Mesenteric fat pad (tissue), 1 donor: ENCODE measurements around a stretch of chr10.

DNA sequence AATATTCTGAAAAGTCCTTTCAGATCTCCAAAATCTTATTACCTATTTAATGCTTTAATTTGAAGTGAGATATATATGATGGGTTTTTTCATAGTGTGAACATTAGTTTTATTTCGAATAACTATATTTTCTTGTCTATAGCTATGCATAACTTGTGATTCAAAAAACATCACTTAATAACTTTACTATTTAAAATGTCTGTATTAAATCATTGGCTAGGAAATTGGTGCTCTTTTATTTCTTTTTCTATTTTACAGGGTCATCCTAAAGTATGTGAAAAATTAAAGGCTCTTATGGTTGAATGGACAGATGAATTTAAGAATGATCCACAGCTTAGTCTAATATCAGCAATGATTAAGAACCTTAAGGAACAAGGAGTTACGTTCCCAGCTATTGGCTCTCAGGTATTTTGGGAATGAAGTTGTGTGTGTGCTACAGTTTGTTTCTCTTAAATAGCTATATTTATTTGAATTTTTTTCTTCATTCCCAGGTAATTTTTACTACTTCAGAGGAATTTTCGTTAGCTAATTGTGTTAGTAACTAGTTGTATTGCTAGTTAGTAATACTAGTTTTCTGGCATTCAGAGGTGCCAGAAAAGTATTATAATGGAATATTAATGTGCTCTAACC lies 43.9 kb downstream of the STAM start:
- PRO-cap = no peak

DNA sequence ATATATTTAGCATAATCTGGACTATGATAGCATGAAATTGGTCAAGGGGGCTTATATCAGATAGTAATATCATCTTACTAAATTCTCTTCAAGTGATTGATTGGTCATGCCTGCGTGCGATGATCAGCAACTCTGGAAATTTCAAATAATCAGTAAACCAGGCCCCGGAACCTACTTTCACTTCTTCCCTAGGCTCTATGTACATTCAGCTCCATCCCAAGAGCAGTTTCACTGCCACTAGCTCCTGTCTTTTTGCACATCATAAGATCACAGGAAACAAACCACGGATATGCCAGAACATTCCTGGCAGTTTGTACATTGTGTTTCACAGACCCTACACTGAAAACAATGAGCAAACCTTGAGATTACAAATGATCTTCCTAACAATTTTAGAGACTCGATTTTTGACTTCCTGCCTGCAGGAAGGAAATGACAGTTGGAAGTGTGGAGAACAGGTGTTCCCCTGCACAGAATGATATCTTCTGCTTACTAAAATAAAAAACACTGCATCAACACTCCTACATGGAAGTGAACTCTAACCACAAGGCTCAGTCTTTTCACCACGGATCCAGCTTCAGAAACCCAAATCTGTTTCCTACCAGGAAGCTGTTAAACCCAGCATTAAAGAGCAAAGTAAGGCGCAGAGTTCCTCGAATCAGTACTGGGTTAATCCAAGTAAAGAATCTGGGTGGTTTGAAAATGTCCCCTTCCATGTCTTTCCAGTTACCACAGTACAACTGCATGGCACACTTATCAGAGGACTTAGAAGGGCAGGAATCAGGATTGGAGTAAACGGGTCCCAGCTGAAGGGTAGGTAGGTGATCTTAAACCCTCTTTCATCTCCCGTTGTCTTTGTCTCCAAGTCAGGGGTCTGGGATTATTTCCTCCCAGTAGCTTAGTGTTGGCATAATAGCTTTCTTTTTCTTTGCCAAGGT lies 7.5 kb upstream of the TMEM236 start:
- PRO-cap = no peak

- PRO-cap = no peak
These were observed 40.3 kb downstream of the MRC1 start for GRCh38 chr10:17849369-17849854.

DNA sequence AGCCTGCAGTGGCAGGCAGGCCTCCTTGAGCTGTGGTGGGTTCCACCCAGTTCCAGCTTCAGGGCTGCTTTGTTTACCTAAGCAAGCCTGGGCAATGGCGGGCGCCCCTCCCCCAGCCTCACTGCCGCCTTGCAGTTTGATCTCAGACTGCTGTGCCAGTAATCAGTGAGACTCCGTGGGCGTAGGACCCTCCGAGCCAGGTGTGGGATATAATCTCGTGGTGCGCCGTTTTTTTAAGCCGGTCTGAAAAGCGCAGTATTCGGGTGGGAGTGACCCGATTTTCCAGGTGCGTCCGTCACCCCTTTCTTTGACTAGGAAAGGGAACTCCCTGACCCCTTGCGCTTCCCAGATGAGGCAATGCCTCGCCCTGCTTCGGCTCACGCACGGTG lies 84.4 kb downstream of the SLC39A12 start:
- PRO-cap = no peak

DNA sequence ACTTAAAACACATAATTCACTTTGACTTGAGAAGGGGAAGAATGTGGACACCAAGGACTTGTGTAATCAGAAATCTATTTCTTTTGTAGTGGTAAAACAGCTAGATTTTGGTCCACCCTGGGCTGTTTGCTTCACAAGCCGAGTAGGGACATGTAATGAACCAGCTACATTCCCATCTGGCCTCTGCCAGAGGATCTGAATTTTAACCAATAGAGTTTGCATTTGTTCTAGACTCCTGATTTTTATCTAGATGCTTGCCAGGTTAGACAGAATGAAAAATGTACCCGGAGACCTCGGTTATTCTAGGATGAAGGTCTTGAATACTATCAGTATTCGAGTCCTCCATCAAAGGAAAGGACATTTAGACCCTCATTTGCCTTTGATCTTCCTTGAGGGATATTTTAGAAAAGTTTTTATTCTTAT lies 2.0 kb downstream of the CACNB2 start:
- PRO-cap = no peak

- PRO-cap = no peak
These were observed 99.8 kb downstream of the CACNB2 start for GRCh38 chr10:18239943-18240545.

DNA sequence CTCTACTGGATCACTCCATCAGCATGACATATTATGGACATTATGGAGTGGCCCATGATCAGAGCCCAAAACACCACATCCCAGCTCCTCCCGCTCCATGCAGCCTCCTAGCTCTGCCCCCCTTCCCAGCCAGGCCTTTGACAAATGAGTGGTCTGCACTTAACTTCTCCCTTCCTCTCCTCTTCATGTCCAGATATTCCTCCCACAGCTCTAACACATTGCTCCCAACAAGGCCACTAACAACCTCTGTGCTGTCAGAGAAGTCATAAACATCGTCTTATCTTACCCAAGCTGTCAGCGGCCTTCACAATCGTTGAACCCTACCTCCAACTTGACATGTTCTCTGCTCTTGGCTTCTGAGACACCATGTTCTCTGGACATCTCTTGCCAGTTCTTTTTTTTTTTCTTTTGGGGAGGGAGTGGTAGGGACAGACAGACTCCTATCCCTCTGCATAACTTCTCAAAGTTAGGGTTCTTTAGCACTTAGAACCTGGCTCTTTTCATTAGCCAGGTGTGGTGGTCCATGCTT lies 187.6 kb downstream of the NSUN6 start:
- PRO-cap = no peak

- PRO-cap = no peak
These were observed 112.1 kb downstream of the NSUN6 start for GRCh38 chr10:18539257-18539658.

GRCh38 chr10:18564871-18565853 lies 86.2 kb downstream of the NSUN6 start:
- PRO-cap = no peak

DNA sequence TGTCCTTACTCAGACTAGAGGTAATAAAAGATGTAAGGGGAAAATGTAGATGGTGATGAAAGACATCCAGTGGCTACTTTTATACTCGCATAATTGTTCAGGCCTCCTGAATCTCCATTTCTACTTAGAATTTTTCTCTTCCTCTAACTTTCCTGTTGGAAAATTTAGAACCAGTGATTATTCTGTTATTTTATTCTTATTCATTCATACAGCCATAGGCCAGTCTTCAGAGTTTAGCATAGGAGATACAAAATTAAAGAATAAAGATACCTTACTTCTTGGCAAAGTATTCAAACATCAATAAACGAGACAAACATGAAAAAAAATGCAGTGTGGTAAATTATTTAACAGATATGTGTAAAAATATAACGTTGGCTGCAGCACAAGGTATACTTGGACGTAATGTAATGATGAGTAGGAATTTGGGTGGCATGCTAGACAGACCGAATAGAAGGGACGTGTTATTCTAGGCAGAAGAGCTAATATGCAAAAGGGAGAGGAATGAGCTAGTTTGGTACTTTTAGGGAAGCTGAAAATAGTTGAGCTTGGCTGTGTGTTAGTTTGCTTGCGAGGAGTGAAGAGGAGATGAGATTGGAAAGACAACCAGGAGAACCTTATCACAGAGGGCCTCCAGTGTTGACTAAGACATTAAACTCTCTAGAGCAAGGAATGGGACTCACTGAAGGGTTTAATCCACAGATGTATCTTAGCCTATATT lies 2.3 kb downstream of the ARL5B start:
- PRO-cap = no peak

DNA sequence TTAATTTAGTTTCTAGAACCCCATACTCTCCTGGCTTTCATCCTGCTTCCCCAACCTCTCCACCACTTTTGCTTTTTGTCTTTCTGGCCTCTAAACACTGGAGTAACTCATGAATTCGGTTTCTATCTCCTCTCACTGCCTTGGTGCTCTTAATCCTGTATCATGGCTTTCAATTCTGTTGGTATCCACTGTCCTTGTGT lies 18.6 kb upstream of the MALRD1 start:
- PRO-cap = no peak

GRCh38 chr10:19834577-19835359 lies 18.5 kb downstream of the PLXDC2 start:
- PRO-cap = no peak

DNA sequence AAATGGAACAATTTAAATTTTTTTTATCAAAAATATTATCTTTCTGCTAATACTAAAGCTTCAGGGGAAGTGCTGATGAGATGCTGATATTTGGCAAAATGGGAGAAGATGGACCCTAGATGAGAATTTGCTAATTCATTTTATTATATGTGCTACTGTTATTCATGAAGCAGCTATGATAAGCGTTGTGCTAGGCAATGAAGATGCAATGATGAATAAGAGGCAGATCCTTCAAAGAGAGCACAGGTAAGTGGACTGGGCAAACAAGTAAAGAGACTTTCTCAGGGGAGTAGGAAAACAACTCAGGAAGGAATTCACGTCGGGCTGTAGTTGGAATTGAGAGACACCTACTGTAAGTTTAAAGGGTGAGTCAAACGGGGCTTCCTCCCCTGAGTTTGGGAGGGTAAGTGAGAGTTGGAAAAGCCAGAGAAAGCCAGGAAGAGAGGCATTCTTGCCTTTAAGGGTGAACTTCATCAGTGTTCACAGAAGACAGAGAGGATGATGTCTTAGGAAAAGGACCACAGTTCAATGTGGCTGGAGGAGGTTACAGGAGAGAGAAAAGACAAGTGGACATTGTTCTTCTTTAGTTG lies 48.4 kb downstream of the PLXDC2 start:
- PRO-cap = no peak

GRCh38 chr10:19921201-19921856 lies 105.1 kb downstream of the PLXDC2 start:
- PRO-cap = no peak

DNA sequence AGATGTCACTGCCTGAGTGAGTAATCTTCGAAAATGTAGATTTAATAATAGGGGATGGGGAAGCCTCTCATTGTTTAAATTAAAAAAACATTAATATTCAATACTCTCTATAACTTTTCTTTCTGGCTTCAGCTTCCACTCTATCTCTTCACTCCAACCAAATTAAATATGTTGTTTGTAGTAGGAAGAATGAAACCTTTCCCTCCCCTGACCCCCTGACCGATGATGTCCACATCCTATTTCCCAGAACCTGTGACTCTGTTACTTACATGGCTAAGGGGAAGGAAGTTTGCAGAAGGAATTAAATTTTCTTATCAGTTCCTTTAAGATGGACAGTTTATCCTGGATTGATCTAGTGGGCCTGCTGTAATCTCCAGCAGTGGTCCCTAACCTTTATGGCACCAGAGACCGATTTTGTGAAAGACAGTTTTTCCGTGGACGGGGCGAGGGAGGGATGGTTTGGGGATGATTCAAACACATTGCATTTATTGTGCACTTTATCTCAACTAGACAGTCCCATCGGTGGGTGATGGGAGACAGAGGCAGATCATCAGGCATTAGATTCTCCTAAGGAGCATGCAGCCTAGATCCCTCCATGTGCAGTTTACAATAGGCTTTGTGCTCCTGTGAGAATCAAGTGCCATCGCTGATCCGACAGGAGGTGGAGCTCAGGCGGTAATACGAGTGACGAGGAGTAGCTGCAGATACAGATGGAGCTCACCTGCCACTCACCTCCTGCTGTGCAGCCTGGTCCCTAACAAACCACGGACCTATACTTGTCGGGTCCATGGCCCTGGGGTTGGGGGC lies 130.2 kb downstream of the PLXDC2 start:
- PRO-cap = no peak

- PRO-cap = no peak
These were observed 33.7 kb upstream of the NEBL start for GRCh38 chr10:20930696-20931330.

DNA sequence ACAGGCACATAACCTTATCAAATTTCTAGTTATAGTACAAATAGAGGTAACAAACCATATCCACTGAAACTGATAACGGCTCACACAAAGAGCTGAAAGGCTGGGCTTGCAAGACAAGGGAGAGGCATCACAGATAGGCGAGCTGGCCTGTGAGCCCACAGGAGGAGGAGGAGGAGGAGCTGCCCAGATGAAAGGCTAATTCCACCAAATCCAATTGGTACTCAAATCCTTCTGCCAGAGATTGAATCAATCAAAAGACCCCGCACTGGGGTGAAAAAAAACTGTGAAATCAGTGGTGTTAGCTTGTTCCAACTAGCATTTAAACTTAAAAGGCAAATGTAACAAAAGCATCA lies 80.3 kb upstream of the NEBL start:
- PRO-cap = no peak

DNA sequence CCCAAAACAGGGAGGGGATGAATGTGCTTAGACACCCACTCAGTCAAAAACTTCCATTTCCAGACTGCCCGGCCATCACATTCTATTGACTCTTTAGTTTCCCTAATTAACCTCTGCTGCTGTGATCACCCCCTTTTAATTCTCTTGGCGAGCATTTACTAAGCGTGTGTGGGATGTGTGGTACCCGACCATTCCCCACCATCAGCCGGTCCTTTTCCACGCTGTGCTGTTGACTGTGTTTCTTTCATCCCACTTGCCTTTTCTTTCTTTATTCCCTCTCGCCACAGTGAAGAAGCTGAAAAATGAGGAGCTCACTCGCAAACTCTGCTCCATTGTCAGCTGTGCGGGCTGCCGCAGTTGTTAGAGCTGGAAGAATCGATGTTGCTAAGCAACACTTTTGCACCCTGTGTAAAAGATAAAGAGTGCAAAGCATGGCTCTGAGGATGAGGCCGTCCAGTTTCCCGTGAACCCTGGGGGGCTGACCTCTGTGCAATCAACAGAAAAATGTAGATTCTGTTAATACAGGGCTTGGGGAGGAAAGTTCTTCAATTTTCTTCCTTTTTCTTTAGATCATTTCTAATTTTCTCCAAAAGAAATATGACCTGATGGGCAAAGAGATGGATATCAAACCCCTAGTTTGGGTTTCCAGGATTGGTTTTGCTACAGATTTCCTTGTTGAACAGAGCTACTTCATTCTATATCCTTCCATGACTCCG lies 203.1 kb upstream of the NEBL start:
- PRO-cap = no peak

DNA sequence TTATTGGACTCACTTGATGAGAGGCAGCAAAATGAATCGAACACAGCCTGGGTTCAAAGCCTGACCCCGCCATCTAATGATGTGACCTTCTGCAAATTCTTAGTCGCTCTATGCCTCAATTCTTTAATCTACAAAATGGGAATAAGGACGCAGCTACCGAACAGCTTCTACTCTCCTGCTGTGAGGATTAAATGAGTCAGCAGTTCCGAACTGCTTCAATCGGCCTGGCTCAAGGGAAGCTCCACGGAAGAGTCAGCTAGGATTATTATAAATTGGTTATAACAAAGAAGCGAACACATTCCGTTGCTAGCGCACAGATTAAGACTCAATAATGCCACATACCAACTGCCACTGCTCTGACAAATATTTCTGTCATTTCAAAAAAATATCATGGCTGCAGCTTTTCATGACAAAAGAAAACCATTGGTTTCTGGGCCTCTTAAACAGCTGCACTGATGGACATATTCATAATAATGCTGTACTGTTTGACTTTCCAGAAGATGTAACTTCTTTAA lies 278.1 kb upstream of the NEBL start:
- PRO-cap = no peak

DNA sequence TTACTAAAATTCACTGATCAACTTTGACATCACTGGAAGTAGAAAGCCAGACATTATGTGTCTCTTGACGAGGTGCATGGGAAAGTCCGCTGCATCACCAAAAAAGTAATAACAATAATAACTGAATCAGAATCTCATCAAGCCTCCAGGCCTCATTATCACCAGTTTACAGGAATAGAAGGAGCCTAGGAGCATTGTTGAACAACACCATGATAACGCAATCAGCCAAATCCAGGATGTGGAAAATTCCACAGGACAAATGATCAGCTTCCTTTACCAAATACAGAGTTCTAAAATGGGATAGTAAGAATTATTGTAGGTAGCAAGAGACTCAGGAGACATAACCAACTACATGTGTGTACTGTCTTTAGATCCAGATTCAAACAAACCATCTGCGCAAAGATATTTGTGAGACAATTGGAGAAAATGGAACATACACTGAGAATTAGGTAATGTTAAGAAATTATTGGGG lies 160.6 kb downstream of the SKIDA1 start:
- PRO-cap = no peak